Anterior vena cava (tissue), 1 donor: ENCODE measurements around the genes ZBTB24 and WASF1.

- PRO-cap, result no peak
Observed at GRCh38 chr6:109478922-109479346, 4.1 kb downstream of the ZBTB24 start.

GRCh38 chr6:109483053-109483870 lies at the start of gene ZBTB24:
Gene ZBTB24 (minus strand): TSS chr6:109483219.
- PRO-cap, result bidirectional peak, plus-strand start at chr6:109483437, minus-strand start at chr6:109483162; unidirectional peak, plus-strand start at chr6:109483644

GRCh38 chr6:109491223-109491954 lies 8.4 kb upstream of the ZBTB24 start:
- PRO-cap, result no peak

DNA sequence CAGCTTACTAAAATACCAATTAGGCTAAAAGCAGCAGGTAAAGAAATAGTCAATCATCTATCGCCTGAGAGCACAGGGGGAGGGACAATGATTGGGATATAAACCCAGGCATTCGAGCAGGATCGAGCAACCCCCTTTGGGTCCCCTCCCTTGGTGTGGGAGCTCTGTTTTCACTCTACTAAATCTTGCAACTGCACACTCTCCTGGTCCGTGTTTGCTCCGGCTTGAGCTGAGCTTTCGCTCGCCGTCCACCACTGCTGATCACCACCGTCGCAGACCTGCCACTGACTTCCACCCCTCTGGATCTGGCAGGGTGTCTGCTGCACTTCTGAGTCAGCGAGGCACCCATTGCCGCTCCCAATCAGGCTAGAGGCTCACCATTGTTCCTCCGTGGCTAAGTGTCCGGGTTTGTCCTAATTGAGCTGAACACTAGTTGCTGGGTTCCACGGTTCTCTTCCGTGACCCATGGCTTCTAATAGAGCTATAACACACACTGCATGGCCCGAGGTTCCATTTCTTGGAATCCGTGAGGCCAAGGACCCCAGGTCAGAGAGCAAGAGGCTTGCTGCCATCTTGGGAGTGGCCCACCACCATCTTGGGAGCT lies 98.7 kb upstream of the GPR6 start:
- PRO-cap, result no peak

DNA sequence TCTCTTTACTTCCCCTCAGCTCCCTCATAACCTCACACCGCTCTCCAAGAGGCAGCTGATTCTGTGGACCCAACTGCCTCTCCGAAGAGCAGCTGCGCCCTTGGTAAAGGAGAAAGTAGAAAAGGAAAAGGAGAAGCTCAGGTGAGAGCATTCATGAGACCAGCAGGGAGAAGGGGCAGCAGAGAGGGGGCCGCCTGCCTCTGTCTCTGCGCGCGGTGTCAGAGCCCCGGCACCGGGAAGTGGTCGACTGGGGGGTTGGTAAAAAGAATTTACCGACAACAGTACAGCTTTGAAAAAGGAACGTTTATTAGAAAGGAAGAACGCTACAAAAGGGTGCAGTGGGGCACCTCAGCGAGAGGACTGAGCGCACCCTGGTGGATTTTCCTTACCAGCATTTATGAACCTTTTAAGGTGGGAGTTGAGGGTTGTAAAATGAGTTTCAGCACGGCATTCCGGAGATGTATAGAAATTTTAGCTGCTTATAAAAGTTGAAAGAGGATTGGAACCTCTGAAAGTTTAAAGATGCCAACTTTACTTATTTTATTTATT lies 61.9 kb downstream of the GPR6 start:
- PRO-cap, result no peak

DNA sequence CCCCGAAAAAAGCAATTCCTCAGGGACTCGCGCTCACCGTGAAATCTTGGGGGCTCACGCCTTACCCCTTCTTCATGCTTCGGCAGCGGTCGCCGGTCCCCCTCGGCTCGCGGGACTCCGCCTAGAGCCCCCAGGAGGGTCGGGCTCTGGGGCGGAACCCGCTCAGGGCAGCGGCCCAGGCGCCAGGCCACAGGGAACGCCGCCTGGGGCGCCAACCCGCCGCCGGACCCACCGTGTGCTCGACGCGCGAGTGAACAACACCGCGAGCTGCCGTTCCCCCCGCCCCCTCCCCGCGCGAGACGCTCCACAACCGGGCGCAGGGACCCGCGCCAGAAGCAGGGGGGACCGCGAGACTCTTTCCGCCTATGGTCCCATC lies at the start of gene WASF1:
WASF1 (minus strand) TSS at position 269 of the 376 bp plus-strand sequence.
- PRO-cap, result unidirectional peak, minus-strand start at position 230 of the sequence

- PRO-cap, result no peak
Observed at GRCh38 chr6:110181516-110182122, 1.4 kb downstream of the CDC40 start.

DNA sequence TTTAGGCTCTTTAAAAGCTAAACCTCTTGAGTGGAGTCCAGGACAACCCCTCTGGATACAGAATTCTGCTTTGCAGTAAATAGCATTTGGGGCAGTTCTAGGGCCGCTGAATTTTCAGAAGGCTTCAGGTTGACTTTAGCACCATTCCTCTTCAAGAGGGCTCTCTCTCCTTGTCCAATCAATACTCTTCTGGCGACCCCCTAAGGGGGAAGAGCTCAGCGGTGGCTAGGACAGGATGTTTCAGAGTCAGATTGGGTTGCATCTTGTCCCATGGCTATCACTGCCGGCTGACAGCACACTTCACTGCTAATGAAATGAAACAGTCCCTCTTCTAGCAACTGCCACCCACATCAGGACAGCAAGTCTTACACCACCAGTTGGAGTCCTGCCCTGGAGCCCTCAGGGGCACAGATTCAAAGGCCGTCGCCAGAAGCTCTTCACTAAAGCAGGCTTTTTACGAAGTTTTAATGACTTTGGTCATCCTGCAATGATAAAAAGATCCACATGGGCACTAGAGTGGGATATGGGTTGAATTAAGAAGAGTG lies 65.9 kb upstream of the SLC22A16 start:
- PRO-cap, result no peak

- PRO-cap, result no peak
Observed at GRCh38 chr6:110622631-110623488, 146.4 kb upstream of the SLC22A16 start.

GRCh38 chr6:110728307-110729007 lies 86.8 kb downstream of the CDK19 start:
- PRO-cap, result no peak

- PRO-cap, result no peak
Observed at GRCh38 chr6:110894870-110895614, 20.5 kb downstream of the AMD1 start.

DNA sequence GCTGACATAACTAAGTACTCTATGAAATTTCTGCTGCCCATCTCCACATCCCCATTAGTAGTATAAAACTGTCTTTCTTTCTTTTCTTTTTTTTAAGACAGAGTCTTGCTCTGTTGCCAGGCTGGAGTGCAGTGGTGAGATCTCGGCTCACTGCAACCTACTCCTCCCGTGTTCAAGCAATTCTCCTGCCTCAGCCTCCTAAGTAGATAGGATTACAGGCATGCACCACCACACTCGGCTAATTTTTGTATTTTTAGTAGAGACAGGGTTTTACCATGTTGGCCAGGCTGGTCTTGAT lies 28.3 kb upstream of the GTF3C6 start:
- PRO-cap, result no peak

GRCh38 chr6:111087930-111088896 lies 910 bp downstream of the SLC16A10 start:
- PRO-cap, result no peak

- PRO-cap, result no peak
Observed at GRCh38 chr6:111414633-111415466, 68.2 kb downstream of the REV3L start.

DNA sequence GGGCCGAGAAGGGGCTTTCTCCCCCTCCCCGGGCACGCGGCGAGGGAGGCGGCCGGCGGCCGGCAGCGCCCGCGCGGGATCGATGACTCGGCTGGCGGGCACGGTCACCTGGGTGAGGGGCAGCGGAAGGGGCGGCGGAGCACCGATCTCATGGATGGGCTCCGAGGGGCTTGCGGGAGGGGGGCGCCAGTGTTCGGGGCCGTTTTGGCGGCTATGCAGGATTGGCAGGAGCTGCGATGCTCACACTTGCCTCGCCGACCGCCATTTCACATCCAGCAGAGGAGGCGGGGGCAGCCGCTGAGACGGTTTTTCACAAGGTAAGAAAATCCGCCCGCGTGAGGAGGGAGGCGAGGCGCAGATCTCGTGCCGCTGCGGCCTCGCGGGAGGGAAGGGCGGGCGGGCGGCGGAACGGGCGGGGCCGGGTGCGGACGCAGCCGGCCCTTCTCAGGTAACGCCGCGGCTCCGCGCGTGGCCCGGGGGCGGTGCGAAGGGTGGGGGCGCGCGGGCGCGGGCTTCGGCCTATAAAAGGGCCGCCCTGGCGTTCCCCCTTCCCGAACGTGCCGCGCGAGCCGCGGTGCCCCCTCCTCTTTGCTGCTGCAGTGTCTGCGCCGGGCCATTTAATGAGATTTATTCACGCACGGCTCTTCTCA lies 456 bp upstream of the REV3L start:
- PRO-cap, result bidirectional peak, plus-strand start at position 35 of the sequence, minus-strand start at position 81 of the sequence; bidirectional peak, plus-strand start at position 406 of the sequence, minus-strand start at position 363 of the sequence; bidirectional peak, plus-strand start at position 554 of the sequence, minus-strand start at position 464 of the sequence

DNA sequence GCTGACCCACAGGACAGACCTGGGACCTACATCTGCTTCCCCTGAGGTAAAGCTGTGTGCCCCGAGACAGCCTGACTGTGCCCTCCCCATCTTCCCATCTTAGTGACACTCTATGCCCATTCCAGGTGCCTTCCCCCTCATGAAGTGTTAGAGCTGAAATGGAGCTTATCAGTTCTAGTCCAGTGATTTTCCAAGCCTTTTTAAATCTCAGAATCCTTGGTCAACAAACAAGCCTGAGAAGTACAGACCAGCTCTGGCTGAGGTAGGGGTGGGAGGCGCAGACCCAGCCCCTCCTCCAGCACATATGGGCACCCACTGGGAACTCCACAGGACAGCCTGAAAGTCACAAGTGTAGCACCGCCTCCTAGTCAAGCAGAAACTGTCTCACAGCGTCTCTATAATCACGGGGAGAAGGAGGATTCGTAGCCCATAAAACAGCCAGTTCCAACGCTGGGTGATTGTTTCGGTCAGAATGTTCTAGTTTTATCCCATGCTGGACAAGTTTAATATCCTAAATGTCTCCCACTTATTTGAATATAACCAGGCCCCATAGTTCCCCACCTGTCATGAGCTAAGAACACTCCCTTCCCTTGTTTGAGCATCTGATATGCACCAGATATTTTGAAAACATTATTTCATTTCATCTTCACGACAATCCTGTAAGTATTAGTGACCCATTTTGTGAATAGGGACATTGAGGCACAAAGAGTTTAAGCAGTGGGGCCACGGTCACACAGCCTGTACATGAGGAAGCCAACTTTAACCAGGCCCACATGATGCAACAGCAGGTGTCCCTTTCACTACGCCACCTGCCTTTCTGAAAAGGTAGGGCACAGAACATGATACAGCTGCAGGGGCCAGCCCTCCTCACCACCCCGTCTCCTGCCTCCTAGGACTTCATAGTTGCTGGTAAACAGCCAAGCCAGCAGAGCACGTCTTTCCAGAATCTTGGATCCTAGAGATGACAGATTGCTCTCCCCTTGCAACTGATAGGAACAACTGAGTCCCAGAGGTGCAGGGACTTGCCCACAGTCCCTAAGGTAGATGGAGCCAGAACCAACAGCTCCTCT lies 40.1 kb downstream of the TRAF3IP2 start:
- PRO-cap, result no peak

DNA sequence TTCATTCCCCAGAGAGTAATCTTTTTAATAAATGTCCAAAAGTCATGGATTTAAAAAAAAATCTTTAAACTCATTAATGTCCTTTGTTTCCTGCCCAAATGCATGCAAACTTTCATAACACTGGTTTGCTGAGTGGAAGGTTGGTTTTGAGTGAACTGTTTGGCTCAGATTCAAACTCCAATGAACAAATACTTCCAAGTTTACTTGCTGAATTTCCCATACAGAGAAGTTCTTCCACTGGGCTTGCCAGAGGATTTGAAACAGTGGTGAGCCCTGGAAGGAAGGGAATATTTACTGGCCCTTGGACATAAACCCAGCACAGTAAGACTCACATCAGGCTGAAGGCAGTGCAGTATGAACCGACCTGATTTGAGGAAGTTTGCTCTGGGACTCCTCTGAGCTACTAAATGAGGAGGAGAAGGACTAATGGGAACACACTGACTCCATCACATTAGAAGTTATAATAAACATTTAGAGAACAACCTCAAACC lies 3.8 kb downstream of the TRAF3IP2 start:
- PRO-cap, result unidirectional peak, plus-strand start at position 253 of the sequence

DNA sequence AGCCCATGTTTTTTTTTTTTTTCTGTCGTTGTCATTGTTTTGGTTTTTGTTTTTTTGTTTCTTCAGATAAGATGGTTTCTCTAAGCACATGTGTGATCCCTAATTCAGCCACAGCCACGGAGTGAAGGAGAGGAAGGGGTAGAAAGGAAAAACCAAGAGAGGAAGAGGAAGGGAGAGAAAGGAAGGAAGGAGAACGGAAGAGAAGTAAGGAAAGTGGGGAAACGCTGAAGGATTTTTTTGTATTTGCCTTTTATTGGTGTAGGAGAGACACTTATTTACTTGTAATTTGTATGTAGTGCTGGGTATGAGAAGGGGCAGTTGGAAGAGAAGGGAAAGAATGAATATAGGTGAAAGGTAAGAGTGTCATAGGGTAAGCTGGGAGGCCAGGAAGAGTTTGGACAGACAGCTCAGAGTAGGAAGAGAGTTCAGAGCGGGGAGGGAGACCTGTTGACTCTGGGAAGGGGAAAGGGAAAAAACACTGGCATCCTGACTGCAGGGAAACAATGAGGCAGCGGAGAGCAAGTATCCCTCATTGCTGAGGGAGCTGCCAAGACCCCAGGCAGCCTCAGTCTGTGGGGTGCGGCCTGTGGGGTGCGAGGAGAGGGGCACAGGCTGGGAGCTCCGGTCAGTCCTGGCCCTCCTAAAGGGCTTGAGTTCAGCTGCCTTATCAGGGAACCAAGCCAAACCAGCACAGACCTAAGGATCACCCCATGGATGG lies 3.2 kb downstream of the TRAF3IP2 start:
- PRO-cap, result unidirectional peak, plus-strand start at position 532 of the sequence

- PRO-cap, result bidirectional peak, plus-strand start at chr6:111625823, minus-strand start at chr6:111625628
Observed at GRCh38 chr6:111625424-111626032, 19.9 kb upstream of the TRAF3IP2 start.

DNA sequence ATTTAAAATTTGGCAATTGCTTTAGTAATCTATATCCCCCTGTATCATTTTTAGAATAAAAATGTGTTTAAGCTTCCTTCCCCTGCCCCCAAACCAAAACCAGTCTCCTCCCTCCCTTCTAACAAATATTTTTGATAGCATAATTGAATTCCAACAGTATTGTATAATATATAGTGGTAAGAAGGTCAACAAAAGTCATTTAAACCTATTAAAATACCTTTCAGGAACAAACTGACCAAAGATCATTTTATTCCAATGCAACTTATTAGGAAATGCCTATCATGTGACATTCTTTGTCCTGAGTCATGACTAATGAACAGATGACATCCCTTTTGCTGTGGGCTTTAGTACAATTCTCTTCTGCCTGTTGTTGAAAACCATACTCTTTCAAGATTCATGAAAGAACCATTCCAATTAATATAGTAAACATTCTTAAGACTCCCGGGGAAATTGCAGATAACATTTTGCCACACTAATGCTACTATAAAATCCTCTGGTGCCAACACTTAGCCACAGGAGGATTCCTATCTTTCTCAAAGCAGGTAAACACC lies 51.5 kb upstream of the TRAF3IP2 start:
- PRO-cap, result no peak